Parietal lobe (tissue), 2 donors: ENCODE measurements around the gene ANO1.

GRCh38 chr11:69321992-69322575, 28.1 kb downstream of the MYEOV start:
- RAMPAGE, long total RNA = no peak

DNA sequence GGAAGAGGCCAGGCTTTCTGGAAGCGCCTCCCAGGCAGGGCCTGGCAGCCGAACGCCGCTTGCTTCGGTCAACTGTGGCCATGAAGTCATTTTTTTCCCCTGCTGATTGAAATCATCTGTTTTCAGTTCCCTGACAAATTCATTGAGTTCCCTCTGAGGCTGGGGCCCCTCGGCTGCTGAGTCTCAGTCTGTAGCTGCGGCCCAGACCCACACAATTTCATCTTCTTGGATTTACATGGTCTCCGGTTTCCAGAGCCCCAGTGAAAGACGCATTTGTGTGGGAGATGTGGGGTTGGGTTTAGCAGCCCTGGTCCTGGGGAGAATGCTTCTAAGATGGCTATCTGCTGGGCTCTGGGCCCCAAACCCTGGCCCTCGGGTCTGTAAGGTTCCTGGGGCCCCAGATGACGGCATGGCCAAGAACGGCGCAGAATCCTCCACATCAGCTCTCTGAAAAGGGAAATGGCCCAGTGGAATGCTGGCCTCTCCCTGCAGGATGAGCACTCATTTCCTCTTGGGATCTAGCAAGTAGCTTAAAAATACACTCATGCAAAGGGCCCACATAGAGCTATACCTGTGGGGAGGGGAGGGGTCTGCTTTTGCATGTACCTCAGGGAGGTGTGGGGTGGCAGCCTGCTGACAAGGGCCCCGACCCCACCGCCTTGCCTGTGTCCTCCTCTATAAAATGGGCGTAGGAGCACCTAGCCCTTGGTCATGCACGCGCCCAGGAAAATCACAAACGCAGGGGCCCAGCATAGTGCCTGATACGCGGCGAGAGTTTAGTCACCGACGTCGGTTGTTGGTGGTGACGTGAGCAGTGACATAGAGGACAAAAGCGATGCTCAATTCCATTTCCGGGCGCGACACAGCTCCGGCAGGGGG, 150.0 kb downstream of the MYEOV start:
- RAMPAGE, long total RNA = no peak

- RAMPAGE, long total RNA = no peak
Measured at GRCh38 chr11:69636087-69636993, 4.6 kb upstream of the CCND1 start.

GRCh38 chr11:69643122-69643776, 2.3 kb downstream of the CCND1 start:
- RAMPAGE, long total RNA = no peak

DNA sequence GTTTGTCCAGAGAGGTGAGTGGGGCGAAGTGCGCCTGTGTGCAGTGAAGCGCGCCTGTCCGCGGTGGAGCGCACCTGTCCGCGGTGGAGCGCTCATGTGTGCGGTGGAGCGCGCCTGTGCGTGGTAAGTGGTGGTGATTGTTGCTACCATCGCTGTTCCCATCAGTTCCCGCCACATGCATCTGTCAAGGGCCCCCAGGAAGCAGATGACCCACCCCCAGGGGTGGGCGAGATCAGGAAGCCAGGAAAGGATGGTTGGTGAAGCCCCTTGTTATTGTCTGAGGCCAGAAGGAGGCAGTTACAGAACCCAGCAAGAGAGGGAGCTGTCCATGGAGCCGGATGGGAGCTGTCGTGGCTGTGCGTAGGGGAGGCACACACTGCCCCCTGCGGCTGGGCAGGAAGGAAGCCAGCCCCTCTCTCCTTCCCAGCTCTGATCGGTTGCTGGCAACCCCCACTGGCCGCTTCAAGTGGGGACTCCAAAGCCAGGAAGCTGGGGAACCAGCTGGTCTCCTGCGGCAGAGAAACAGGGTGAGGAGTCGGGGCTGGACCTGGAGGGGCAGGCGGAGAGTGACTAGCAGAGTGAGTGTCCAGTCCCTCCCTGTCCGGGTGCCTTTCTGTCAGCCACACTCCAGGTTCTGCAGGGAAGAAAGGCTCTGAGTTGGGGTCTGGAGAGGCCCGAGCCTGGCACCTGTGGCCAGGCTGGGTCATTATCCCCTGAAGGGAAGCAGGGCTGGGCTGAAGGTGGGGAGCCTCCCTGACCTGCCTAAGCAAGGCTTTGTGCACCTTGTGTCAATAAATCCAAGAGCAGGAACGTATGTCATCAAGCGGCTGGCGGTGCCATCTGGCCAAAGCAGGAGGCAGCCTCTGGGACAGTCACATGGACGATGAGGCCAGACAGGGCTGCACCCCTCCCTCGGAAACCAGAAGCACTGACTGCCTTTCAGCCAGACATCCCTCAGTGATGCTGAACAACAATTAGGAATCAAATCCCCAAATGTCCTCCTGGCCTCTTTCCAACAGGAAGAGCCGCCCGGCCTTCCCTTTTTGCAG, 73.6 kb upstream of the FGF3 start:
- RAMPAGE, long total RNA = no peak

DNA sequence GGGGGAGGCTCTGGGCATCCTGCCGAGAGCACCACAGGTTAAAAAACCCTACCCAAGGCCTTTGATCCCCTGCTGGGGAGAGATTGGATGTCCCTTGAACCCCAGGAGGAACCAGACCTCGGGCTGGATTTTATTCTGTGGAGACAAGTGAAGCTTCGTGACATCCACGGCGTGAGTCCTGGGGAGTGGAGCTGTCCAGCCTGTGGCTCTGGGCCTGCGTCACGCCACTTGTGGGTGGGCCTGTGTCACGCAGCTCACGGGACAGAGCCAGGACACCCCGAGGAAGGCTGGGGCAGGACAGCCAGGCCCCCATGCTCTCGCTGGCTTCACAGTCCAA, 102.3 kb upstream of the FGF3 start:
- RAMPAGE, long total RNA = no peak

DNA sequence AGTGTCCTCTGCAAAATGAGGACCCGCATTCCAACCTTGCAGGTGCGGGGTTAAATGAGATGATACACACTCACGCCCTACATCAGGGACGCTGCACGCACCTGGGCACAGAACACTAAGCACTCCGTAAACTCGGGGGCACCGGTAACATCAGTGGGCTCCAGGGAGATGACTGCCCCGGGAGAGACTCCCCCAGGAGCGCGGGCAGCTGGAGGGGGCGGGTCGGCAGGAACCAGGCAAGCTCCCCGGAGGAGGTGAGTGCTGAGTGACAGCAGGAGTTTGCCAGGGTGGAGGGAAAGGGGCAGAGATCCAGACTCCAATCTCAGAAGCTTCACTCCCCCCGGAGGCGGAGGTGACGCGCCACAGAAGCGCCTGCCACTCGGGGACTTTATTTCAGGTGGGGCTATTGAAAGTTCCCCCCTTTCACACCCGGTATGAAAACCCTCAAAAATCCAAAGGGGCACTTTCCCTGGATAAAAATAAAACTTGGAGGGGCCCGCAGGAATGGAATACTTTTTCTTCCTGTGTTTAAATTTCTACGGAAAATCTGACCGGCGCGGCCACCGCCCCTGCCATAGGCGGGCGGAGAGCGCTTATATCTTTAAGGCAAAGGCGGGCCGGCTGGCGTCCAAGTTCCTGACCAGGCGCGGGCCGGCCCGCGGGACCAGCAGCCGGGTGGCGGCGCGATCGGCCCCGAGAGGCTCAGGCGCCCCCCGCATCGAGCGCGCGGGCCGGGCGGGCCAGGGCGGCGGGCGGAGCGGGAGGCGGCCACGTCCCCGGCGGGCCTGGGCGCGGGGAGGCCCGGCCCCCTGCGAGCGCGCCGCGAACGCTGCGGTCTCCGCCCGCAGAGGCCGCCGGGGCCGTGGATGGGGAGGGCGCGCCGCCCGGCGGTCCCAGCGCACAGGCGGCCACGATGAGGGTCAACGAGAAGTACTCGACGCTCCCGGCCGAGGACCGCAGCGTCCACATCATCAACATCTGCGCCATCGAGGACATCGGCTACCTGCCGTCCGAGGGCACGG, at the start of gene ANO1:
Gene ANO1, plus strand, starts transcription at position 624 of the 1,022 bp plus-strand sequence.
- RAMPAGE, long total RNA = no peak

DNA sequence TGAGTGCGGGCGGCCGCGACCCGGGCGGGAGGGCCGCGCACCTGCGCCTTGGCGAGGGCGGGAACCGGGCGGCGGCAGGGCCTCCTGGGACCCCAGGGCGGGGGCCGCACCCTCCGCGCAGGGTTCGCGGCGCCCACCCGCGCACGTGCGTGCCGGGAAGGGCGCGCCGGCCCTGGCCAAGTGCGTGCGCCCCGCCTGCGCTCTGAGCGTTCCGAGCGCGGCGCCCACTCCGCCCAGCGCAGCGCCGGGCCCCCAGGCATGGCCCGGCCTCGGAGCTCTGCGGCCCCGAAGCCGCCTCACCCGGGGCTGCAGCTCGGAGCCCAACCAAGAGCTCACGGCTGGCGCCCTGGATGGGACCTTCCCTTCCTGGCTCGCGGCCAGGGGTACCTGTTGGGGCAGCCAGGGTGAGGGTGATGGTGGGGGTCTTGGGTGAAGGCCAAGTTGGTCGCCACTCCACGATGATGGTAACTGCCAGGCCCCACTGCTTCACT, 644 bp downstream of the ANO1 start:
- RAMPAGE, long total RNA = no peak

GRCh38 chr11:70104250-70105074, 26.3 kb downstream of the ANO1 start:
- RAMPAGE, long total RNA = no peak

DNA sequence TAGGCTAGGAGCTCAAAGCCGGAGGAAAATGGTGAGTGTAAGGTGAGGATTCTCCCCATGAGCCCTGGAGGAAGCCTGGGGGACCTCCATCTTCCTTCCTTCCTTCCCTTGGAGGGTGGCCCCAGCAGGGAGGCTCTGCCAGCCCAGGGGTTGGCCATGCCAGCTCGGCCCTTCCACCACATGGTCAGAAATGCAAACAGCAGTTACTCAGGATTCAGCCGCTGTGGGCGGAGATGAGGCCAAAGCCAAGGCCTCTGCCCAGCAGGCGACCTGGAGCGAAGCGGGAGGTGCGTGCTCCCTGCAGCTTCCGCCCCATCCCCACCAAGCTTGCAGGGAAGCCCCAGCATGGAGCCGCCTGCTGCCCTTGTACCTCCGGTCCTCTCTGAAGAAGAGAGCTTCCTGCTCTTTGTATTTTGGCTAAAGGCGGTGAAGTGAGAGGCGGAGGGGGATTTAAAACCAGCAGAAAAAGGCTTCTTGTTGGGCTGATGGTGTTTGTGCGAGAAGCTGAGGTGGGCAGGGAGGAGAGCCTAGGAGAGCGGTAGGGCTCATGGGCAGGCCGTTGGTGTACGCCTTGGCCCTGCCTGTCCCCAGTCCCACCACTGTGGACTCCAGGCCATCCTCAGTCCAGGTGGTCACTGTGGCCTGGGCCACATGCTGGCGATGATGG, 50.4 kb downstream of the ANO1 start:
- RAMPAGE, long total RNA = no peak

GRCh38 chr11:70142027-70142713, 60.9 kb upstream of the FADD start:
- RAMPAGE, long total RNA = no peak

DNA sequence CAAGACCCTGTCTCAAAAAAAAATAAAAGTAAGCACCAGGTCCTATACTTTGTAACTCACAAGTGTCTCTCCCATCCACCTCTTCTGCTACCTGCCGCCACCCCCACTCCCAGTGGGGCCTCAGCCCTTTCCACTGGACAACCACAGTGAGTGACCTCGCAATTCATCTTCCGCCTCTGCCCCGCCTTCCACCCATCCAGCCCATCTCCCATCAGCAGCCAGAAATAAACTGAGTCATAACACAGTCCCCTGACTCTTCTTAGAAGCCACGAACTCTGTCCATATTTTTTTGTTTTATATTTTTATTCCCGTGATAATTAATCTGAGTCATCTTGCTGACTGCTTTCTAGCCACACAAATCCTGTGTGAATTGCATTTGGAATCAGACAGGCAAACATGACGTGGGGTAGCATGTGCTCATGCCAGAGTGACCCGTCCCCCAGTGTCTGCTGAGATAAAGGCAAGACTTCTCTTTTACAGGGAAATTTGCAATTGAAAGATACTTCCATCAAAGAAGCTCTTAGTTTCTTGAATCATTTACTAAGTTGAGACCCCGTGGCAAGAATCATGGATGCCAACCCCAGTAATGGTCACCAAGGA, 7.0 kb downstream of the FADD start:
- RAMPAGE, long total RNA = no peak

DNA sequence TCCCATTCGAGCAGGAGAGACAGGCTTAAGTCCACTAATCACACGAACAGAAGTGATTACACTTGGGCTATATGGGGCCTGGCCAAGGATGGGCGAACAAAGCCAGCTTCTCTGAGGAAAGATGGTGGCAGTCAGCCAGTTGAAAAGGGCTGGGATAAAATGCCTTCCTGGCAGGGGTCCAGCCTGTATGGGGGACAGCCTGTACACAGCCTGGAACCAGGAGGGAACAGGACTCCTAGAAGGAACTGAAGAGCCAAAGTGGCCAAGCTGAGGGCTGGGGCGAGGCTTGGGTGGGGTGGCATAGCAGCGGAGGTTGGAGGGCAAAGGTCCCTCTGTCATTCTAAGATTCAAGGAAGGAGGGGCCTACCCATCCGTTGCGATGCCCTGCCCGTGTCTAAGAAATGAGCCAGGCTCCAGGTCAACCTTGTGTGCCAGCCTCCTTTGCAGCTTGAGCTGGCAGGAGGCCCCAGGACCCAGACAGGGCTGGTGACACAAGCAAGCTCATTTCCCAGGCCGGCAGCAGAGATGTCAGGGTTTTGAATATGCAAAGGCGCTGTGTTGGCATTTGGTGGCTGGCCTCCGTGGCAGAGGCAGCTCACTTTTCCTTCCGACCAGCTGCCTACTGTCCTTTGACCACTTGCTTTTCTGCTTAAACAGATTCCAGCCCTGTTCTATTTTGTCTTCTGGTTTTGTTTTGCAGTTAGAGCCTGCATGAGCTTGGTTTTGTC, 22.7 kb downstream of the FADD start:
- RAMPAGE, long total RNA = no peak

GRCh38 chr11:70419348-70420473, 21.4 kb downstream of the CTTN start:
- RAMPAGE, long total RNA = no peak

DNA sequence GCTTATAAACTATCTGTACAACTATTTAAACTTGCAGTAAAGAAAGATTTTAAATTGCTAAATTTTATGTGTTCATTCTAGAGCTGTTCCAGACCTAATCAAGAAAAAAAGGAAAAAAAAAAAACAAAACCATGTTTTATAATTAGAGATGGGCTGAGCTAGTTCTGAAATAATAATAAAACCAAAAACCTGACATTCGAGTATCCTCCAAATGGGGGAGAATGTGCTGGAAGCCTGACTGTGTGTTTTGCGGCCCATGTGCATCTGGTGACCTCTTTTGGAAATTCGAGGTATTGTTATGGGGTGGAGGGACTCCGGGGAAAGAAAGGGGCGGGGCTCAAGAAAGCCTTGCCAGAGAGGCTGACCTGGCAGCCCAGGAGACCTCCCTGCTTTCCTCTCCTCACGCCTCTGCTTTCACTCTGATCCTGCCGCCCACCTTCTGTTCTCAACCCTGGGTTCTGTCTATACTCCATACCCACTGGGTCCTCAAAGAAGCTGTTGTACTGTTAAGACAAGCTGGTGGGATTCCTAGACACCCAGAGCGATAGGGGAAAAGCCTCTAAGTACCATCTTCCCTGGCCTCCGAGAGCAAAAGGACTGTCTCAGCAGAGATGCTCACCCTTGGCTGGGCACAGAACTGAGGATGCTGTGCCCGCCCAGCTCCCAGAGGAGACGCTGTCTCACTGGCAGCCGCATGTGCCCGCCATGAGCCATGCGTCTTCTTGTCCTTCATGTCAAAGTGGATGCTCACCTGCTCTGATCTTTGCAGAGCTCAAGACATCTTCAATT, 73.0 kb downstream of the CTTN start:
- RAMPAGE, long total RNA = no peak

- RAMPAGE, long total RNA = no peak
Measured at GRCh38 chr11:70712331-70712932, 314.1 kb downstream of the CTTN start.

DNA sequence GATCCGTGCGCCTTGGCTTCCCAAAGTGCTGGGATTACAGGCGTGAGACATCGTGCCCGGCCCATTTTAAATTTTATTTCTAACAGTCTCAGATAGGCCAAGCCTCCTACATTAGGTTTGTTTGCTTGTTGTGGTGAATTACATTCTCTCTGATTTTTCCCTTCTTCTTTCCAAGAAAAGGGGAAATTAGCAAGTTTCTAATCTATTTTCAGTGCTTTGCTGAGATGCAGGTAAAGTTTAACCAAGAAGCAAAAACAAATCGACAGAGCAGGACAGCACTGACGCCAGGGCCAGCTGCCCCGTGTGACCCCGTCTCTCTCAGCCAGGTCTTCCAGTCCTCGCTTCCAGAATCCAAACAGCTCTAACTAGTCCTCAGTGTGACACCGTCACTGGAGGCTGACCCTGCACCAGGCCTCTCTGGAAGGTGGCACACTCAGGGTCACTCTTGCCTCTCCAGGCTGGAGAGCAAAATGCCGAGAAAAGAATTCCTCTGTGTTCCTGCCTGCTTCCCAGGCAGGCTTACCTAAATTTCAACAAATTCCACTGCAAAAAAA, 44.9 kb downstream of the SHANK2 start:
- RAMPAGE, long total RNA = no peak

- RAMPAGE, long total RNA = no peak
Measured at GRCh38 chr11:71287203-71287785, 34.9 kb upstream of the SHANK2 start.

GRCh38 chr11:71459657-71460099, 6.7 kb downstream of the NADSYN1 start:
- RAMPAGE, long total RNA = no peak

DNA sequence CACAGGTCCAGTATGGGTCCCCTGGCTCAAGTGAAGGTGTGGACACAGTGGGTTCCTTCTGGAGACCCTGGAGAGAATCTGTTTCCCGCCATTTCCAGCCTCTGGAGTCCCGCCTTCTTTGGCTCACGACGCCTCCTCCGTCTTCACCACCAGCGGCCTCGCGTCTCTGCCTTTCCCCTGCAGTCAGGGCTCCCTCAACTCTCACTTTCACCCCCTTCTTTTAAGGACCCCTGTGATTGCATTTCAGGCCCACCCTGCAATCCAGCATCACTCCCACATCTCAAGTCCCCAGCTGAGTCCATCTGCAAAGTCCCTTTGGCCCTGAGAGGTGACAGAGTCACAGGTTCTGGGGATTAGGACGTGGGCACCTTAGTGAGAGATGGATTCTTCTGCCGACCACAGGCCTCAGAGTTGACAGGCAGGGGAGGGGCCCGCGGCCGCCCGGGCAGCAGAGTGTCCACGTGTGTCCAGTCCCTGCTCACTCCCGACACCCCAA, 37.0 kb upstream of the KRTAP5-7 start:
- RAMPAGE, long total RNA = no peak